Endothelial cell of umbilical vein (primary cell): ENCODE measurements around the gene LY86.

- PRO-cap, result no peak
CAGE:
- cytosol, long polyA minus RNA, result no peak
- cytosol, long polyA plus RNA, result no peak
- long polyA plus RNA, result no peak
- nucleus, long polyA minus RNA, result no peak
- nucleus, long polyA plus RNA, result no peak
Observed at GRCh38 chr6:5850473-5851643, 155.9 kb downstream of the NRN1 start.

DNA sequence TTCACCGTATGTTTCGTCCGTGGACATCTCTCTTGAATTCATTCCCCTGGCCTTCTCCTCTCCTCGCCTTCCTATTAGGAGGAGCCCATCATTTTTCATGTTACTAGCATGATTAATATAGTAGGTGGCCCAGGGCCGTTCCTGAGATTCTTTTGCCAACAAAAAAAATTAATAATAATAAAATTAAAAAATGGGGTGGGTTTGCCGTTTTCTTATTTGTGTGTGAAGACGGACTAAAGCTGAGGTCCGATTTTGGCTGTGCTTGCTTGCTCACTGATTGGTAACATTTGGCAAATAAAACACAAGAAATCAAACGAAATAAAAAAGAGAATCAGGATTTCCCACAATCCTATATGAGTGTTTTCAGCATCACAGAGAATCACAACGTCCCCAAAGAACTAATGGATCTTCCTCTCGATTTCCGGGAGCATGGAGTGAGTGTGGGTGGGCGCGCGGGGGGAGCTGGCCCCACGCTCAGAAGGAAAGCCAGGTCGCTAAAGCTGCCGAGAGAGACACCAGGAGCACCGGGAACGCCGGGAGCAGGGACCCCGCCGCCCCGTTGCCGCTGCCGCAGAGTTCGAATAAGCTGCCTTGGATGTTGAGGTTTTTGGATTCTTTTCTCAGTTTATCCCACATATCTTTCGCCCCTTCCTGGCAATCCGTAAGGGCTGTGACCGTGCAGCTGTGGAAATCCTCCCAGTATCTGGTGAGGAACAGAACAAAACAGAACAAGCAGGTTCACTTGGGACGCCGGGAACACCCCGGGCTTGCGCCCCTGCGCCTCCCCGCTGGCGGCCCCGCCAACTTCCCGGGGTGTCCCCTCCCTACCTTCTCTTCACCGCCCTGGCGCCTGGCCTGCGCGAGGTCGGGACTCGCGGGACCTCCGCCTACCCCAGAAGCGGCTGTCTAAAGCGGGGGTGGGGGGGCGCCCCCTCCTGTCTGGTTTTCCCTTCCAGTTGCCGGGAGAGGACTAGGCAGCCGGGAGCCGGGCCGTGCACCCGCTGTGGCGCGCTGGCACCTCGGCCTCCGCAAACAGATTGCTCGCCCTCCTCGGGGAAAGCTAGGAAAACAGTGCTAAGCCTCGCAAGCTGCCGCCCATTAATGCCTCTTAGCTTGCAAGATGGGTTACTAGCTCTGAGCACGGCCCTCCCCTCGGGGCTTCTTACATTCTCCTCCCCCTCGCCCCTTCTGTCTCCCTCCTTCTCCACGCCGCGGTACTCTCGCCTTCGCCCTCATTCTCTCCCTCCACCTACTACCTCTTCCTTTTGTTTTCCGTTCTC, 7.8 kb downstream of the NRN1 start:
- PRO-cap, result no peak
CAGE:
- cytosol, long polyA minus RNA, result no peak
- cytosol, long polyA plus RNA, result no peak
- long polyA plus RNA, result no peak
- nucleus, long polyA minus RNA, result no peak
- nucleus, long polyA plus RNA, result no peak

GRCh38 chr6:6407253-6407754, 86.8 kb upstream of the F13A1 start:
- PRO-cap, result no peak
CAGE:
- cytosol, long polyA minus RNA, result no peak
- cytosol, long polyA plus RNA, result no peak
- long polyA plus RNA, result no peak
- nucleus, long polyA minus RNA, result no peak
- nucleus, long polyA plus RNA, result no peak

DNA sequence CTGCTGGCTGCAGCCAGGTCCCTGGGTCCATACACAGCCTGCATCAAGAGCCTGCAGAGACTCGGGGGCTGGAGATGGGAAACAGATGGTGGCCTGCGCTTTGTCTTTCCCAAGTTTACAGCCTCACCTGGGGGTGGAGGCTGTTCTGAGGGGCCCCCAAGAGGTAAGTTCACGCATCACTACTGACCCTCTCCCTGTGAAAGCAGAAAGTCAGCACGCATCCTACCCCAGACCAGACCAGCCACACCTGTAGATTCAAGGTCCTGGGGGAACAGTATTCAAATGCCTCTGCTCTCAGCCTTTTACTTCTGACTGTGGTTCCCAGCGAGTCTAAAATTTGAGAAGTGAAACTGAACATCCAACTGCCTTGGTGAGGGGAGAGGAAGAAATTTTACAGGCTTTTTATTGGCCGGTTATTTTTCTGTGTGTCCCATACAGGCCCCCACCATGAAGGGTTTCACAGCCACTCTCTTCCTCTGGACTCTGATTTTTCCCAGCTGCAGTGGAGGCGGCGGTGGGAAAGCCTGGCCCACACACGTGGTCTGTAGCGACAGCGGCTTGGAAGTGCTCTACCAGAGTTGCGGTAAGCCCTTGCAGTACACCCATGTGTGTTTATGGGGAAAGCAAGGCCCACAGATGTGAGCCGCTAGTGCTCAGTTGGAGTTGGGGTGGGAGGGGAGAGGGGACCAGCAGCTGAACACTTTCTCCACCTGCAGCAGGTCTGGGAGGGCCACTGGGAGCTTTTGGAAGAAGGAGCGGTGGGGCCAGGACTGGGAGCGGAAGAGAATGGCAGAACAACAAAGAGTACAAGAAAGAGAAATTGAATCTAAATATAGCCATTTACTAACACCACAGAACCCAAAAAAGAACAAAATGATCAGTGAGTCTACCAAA, at the start of gene LY86:
Gene LY86, plus strand, starts transcription at position 433 of the 894 bp plus-strand sequence.
- PRO-cap, result no peak
CAGE:
- cytosol, long polyA minus RNA, result no peak
- cytosol, long polyA plus RNA, result no peak
- long polyA plus RNA, result no peak
- nucleus, long polyA minus RNA, result no peak
- nucleus, long polyA plus RNA, result no peak

- PRO-cap, result no peak
CAGE:
- cytosol, long polyA minus RNA, result no peak
- cytosol, long polyA plus RNA, result no peak
- long polyA plus RNA, result no peak
- nucleus, long polyA minus RNA, result no peak
- nucleus, long polyA plus RNA, result no peak
Observed at GRCh38 chr6:6694271-6694730, 105.8 kb downstream of the LY86 start.

GRCh38 chr6:6730689-6731234, 142.2 kb downstream of the LY86 start:
- PRO-cap, result no peak
CAGE:
- cytosol, long polyA minus RNA, result no peak
- cytosol, long polyA plus RNA, result no peak
- long polyA plus RNA, result no peak
- nucleus, long polyA minus RNA, result no peak
- nucleus, long polyA plus RNA, result no peak

DNA sequence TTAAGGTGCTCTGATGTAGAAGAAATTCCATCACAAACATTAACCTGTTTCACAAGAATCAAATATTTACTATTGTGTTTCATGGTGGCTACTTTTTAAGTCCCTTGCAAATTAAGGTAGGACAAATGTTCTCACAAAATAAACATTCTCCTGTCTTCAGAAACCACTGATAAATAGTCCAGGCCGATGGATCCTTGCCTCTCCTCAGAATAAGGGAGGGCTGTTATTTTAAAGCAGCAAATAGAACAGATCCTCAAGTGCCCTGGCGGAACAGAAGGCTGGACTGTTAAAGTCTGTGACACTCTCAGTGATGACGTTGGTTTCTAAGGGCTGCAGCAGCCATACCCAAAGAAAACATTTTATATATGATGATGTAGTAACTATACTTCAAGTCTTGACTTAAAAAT, 160.4 kb downstream of the LY86 start:
- PRO-cap, result no peak
CAGE:
- cytosol, long polyA minus RNA, result no peak
- cytosol, long polyA plus RNA, result no peak
- long polyA plus RNA, result no peak
- nucleus, long polyA minus RNA, result no peak
- nucleus, long polyA plus RNA, result no peak

DNA sequence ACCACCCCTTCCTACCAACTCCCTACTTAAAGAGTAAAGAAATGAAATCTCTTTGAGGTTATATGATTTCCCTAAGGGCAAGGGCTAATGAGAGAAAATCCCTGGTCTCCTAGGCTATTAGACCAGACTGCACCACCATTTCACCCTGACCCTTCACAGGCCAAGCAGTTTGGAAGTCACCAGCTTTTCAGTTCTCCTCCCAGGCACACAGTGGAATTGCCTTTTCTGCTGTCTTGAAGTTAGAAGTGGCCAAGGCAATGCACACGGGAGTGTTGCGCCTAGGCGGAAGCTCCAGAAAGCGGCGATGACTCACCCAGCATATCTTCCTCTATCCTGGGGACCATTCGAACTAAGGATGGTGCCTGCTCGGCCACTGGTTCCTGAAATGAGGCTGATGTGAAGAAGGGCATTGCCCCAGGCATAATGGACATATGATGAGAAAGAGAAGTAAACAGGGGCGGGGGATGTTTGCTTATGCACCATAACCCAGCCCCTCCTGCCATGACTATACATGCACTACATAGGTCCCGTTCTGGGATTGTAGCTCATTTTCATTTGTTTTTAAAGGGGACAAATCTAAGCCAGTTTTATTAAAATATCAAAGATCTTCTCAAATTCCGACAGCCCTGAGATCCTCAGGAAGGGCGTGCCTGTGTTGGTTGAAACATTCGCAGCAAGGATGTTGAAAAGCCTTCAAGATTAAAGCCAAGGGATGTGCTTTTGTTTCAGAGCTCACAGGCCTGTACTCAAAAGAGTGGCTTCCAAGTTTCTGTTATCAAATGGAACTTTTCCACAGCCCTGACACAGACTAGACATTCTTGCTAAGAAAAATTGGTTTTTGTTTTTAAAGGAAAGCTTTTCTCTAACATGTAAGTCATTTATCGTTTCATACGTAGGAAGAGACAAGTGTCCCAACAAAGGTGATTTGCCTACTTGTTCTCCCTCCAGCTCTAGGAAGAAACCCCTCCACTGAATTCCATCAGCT, 218.4 kb downstream of the LY86 start:
- PRO-cap, result no peak
CAGE:
- cytosol, long polyA minus RNA, result no peak
- cytosol, long polyA plus RNA, result no peak
- long polyA plus RNA, result no peak
- nucleus, long polyA minus RNA, result no peak
- nucleus, long polyA plus RNA, result no peak

DNA sequence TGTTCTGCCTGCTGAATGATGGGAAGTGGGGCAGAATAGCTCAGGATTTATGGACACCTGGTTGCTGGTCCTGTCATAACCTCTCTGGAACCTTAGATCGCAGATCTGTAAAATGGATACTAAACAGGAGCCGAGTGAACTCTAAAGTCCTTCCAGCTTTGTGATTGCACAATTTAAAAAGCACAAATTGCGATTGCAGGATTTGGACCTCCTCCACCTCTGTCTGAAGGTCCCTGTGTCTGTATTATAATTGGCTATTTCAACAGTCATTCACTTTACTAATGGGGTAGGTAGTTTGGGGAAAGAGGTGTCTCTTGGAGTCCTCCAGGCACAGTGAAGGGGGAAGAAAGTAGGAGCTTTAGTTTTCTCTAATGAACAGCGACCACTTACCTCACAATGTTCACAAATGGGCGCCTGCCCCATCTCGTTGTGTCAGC, 220.5 kb downstream of the LY86 start:
- PRO-cap, result no peak
CAGE:
- cytosol, long polyA minus RNA, result no peak
- cytosol, long polyA plus RNA, result no peak
- long polyA plus RNA, result no peak
- nucleus, long polyA minus RNA, result no peak
- nucleus, long polyA plus RNA, result no peak

DNA sequence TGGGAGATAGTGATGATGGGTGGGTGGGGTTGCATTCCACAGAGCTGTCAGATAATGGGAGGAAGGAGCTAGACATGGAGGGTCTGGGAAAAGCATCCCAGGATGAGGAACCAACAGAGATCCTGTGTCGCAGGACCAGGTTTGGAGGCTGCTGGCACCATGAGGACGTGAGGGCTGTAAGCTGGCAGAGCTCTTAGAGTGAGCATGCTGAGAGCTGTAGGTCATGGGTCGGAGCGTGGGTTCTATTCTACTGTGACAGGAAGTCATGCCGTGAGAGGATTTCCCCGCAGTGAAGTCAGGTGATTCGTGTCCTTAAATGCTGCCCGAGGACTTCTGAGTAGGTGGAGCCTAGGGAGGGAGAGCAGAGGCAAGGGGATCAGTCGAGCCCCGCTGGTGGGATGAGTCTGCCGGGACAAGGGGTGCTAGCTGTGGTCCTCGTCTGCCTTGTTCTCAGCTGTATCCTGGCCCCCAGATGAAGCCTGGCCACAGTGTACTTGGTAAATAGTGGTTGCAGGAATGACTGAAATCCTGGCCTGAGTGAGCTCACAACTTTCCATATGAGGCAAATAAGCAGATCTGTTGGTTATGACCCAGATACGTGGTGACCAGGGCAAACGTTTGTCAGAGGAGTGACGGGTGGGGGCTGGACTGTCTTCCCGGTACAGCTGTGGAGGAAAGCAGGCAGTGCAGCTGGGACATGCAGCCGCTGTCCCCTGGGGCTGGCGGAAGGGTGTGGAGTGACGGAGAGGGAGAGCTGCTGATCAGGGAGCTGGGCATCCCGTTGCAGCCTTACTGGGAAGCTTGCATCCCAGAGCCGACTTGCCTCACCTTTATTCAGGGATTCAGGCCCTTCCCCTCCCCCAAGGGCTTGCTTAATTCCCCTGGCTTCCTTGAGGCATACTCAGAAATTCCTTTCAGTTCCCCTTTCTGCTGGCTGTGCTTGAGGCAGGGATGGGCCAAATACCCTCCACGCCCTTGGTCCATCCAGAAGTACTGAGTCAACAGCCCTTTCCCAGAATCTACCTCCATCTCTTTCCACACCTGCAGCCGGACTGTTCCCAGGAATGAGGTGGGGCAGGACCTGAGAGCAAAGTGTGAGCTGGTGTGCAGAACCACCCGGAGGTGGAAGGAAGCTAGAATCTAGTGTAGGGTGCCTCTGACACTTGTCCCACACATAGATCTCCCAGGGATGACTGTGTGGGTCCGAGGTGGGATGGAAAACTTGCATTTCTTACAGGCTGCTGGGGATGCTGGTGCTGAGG, 250.9 kb upstream of the RREB1 start:
- PRO-cap, result no peak
CAGE:
- cytosol, long polyA minus RNA, result no peak
- cytosol, long polyA plus RNA, result no peak
- long polyA plus RNA, result no peak
- nucleus, long polyA minus RNA, result no peak
- nucleus, long polyA plus RNA, result no peak

DNA sequence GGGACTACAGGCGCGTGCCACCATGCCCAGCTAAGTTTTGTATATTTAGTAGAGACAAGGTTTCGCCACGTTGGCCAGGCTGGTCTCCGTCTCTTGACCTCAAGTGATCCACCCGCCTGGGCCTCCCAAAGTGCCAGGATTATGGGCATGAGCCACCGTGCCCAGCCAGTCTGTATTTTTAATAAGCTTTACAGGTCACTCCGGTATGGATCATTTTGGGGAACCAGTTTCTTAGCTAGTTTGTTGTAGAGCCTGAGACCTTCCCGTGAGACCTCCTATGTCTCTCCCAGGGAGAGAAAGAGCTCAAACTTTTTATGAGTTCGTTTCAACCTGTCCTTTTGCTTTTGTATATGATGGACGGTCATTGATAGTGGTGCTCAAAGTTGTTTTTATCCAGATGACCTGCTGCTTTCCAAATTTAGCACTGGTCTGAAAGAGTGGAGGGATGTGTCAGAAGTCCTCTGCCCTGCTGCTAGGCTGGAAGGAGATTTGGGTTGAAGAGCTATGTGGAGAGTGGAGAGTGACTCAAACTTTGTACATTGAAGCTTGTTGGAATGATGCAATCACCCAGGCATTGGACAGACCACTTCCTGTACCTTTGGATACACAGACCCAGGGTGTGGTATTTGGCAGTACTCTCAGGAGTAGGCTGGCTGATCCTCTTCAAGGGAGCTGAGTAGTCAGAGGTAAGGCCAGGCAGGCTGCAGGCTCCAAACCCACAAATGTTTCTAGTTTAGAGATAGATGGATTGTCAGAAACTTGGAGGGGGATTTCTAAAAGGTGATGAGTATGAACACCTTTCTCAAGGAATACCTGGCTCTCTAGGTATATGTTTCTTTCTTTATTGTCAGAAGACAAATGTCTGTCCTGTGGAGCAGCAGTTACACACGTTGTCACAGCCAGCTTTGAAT, 49.5 kb upstream of the RREB1 start:
- PRO-cap, result no peak
CAGE:
- cytosol, long polyA minus RNA, result no peak
- cytosol, long polyA plus RNA, result no peak
- long polyA plus RNA, result no peak
- nucleus, long polyA minus RNA, result no peak
- nucleus, long polyA plus RNA, result no peak

DNA sequence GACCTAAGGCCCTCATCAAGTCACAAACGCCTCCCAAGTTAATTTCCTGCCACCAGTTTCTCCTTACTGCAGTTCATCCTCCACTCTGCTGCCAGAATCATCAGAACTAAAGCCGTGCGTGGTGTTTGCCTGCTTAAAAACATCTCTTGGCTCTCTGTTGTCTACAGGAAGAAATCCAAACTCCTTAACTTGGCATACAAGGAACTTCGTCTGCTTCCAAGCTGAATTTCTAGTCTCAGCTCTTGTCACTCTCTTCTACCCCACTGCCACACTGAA, 8.2 kb downstream of the RREB1 start:
- PRO-cap, result no peak
CAGE:
- cytosol, long polyA minus RNA, result no peak
- cytosol, long polyA plus RNA, result no peak
- long polyA plus RNA, result no peak
- nucleus, long polyA minus RNA, result no peak
- nucleus, long polyA plus RNA, result no peak

- PRO-cap, result no peak
CAGE:
- cytosol, long polyA minus RNA, result no peak
- cytosol, long polyA plus RNA, result no peak
- long polyA plus RNA, result no peak
- nucleus, long polyA minus RNA, result no peak
- nucleus, long polyA plus RNA, result no peak
Observed at GRCh38 chr6:7154281-7154907, 46.6 kb downstream of the RREB1 start.

GRCh38 chr6:7206414-7207287, 98.9 kb downstream of the RREB1 start:
- PRO-cap, result no peak
CAGE:
- cytosol, long polyA minus RNA, result no peak
- cytosol, long polyA plus RNA, result no peak
- long polyA plus RNA, result no peak
- nucleus, long polyA minus RNA, result no peak
- nucleus, long polyA plus RNA, result no peak

- PRO-cap, result no peak
CAGE:
- cytosol, long polyA minus RNA, result no peak
- cytosol, long polyA plus RNA, result no peak
- long polyA plus RNA, result no peak
- nucleus, long polyA minus RNA, result no peak
- nucleus, long polyA plus RNA, result no peak
Observed at GRCh38 chr6:7579026-7579791, 10.8 kb upstream of the SNRNP48 start.

- PRO-cap, result no peak
CAGE:
- cytosol, long polyA minus RNA, result no peak
- cytosol, long polyA plus RNA, result no peak
- long polyA plus RNA, result no peak
- nucleus, long polyA minus RNA, result no peak
- nucleus, long polyA plus RNA, result no peak
Observed at GRCh38 chr6:7579793-7580511, 10.0 kb upstream of the SNRNP48 start.

DNA sequence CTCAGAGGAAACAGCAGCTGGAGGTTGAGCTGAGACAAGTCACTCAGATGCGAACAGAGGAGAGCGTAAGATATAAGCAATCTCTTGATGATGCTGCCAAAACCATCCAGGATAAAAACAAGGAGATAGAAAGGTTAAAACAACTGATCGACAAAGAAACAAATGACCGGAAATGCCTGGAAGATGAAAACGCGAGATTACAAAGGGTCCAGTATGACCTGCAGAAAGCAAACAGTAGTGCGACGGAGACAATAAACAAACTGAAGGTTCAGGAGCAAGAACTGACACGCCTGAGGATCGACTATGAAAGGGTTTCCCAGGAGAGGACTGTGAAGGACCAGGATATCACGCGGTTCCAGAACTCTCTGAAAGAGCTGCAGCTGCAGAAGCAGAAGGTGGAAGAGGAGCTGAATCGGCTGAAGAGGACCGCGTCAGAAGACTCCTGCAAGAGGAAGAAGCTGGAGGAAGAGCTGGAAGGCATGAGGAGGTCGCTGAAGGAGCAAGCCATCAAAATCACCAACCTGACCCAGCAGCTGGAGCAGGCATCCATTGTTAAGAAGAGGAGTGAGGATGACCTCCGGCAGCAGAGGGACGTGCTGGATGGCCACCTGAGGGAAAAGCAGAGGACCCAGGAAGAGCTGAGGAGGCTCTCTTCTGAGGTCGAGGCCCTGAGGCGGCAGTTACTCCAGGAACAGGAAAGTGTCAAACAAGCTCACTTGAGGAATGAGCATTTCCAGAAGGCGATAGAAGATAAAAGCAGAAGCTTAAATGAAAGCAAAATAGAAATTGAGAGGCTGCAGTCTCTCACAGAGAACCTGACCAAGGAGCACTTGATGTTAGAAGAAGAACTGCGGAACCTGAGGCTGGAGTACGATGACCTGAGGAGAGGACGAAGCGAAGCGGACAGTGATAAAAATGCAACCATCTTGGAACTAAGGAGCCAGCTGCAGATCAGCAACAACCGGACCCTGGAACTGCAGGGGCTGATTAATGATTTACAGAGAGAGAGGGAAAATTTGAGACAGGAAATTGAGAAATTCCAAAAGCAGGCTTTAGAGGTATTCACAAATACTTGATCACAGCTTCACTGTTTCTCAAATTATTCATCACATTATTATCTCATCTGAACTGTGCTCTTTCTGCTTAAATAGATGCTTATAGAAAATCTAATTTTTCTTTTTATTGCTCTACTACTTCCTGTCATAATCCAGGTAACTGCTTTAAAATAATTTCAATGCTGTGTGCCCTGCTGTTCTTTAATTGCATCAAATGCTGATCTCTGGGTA, 9.0 kb upstream of the SNRNP48 start:
- PRO-cap, result no peak
CAGE:
- cytosol, long polyA minus RNA, result no peak
- cytosol, long polyA plus RNA, result no peak
- long polyA plus RNA, result no peak
- nucleus, long polyA minus RNA, result no peak
- nucleus, long polyA plus RNA, result no peak

- PRO-cap, result no peak
CAGE:
- cytosol, long polyA minus RNA, result no peak
- cytosol, long polyA plus RNA, result no peak
- long polyA plus RNA, result no peak
- nucleus, long polyA minus RNA, result no peak
- nucleus, long polyA plus RNA, result no peak
Observed at GRCh38 chr6:7698163-7698717, 27.7 kb upstream of the BMP6 start.

DNA sequence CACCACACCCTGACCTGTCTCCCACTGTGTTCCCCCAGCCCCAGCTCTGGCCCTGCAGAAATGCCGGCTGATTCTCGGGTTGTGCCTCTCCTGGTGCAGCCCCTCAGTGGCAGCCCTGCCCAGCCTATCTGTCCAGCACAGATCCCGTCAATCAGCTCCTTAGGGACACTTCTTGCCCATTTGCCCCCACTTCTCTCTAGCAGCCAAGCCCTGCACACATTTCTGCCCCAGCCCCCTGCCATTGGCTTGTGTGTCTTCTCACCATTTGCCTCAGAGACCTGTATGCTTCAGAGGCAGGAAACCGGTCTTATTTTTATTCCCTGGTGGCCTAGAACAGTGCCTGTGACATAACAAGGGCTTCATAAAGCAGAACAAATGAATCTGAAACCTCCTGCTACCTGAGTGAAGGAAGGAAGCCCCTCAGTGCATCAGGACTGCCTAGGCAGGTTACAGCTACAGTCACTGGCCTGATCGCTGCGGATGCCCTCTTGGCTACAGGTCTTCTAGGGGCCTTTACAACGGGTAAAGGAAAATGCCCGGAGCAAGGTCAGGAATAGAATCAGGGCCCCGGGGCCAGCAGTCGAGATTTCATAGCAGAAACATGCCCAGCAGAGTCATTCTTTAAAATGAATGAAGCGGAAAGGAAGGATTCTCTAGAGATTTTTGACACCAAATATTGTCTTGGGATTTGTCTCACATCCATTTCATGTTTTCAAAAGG, 22.7 kb downstream of the TXNDC5 start:
- PRO-cap, result no peak
CAGE:
- cytosol, long polyA minus RNA, result no peak
- cytosol, long polyA plus RNA, result no peak
- long polyA plus RNA, result no peak
- nucleus, long polyA minus RNA, result no peak
- nucleus, long polyA plus RNA, result no peak

GRCh38 chr6:7996536-7996986, 67.6 kb downstream of the BLOC1S5 start:
- PRO-cap, result bidirectional peak, plus-strand start at chr6:7996836, minus-strand start at chr6:7996666
CAGE:
- cytosol, long polyA minus RNA, result no peak
- cytosol, long polyA plus RNA, result no peak
- long polyA plus RNA, result no peak
- nucleus, long polyA minus RNA, result start-site peak on the plus strand at chr6:7996806-7996832, 13 reads
- nucleus, long polyA plus RNA, result no peak